Skeletal muscle cell (primary cell): ENCODE data around the genes SLC4A10, GCG and SCN9A.

DNA sequence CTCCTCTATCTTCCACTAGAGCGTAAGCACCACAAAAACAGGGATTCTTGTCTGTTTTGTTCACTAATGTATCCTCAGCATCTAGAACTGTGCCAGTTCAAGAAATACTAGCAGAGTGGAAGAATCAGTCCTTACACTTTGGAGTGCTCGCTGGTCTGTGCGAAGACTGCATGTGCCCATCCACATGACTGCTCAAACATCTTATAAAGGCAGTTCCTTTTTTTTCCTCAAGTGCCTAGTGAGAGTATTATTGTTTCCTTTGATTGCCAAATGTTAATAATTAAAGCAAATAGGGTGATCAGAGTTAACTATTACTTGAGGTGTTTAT lies 45.5 kb upstream of the ITGB6 start:
- RRBS, result no CpG with 5 or more reads among the region's 3 CpGs

DNA sequence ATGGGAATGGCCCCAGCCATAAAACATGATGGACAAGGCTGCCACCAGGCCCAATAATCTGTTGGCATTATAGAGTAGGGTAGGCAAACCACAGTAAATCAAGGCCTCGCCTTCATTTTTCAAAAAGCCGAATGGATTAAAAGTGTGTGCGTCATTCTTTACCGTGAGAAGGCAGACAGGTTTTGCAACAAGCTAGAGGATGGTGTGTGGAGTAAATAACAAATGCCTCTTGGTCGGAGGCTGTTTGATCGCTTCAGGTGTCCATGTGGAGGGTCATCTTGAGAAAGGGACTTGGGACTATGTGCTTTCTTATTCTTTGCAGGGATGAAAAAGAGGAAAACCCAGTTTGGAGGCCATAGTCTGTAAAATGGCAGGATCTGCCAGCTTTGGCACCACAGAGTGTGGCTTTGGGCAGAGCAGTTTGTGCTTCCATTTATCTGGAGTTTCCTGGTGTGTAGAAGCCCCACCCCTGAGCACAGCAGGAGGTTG lies 57.1 kb upstream of the ITGB6 start:
- RRBS, result no CpG with 5 or more reads among the region's 6 CpGs

DNA sequence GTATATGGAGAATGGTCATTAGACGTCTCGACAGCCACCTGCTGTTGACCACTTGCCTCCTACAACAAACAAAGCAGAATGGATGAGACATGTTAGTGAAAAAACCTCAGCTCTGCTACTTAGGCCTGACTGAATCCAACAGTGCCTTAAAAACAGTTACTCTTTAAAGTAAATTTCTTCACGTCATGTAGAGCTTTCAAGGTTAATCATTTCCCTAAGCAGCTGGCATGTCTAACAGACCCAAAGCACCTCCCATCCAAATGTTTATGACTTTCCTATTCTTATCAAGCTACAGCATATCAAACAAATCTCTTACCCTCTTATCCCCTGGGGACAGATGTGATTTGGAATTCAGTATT lies 75.6 kb upstream of the ITGB6 start:
- RRBS, result no CpG with 5 or more reads among the region's 3 CpGs

DNA sequence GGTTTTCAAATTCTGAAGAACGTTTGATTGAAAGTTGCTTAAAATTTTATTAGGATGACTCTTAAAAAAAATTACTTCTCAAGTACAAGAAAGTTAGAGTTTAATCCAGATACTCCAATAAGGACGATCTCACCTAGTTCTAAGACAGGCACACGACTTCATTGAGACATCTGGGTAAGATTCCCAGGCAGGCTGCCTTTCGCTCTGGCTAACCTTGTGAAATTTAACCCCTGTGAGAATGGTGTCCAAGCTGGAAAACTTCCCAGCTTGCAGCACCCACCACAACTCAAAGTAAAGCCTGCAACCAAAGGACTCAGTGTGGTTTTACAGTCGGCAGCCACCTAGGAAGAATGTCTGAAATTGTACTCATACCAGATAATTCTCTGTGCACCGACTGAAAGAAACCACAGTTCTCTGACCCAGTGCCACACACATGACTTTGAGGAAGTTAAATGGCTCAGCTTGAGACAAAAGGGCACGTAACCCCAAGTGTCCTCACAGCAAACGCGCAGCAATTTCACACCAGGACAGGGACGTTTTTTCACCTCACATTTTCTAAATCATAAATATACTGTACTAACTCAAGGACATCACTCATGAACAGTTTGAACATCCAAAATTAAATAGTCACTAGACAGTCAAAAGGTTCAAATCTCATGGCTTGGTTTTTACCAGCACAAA lies 125.7 kb downstream of the RBMS1 start:
- RRBS, result no CpG with 5 or more reads among the region's 10 CpGs

DNA sequence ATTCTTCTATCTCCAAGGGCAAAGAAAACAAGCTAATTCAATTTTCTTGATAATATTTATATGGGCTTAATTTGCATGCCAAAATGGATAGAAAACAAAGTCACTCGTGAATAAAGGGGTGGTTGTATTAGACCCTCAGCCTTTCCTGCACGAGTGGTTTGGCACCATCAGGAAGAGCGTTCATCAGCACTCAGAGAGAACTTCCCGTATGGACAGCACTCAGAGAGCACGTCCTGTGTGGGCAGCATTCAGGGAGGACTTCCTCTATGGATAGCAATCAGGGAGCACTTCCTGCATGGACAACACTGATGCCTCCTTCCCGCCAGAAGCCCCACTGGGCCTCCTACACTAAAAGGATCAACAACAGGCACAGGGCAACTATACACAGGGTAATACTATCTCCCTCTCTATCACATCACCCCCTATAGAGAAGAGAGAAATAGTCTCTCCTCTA lies 122.1 kb downstream of the RBMS1 start:
- RRBS, result no CpG with 5 or more reads among the region's 6 CpGs

DNA sequence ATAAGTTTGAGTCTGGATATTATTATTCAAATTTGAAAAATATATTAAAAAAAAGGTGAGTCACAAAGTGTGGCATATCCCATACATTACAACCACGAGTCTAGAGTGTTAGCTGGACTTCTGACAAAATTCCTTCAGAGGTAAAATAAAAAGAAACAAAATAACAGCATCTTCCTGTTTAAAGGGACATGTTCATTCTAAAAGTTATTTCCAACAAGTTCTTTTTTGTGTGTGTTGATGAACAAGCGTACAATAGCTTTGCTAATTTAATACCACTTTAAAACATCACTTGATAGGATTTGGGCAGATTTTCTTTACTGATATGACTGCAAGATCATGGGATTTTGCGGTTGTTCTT lies 19.5 kb downstream of the RBMS1 start:
- RRBS, result no CpG with 5 or more reads among the region's 3 CpGs

DNA sequence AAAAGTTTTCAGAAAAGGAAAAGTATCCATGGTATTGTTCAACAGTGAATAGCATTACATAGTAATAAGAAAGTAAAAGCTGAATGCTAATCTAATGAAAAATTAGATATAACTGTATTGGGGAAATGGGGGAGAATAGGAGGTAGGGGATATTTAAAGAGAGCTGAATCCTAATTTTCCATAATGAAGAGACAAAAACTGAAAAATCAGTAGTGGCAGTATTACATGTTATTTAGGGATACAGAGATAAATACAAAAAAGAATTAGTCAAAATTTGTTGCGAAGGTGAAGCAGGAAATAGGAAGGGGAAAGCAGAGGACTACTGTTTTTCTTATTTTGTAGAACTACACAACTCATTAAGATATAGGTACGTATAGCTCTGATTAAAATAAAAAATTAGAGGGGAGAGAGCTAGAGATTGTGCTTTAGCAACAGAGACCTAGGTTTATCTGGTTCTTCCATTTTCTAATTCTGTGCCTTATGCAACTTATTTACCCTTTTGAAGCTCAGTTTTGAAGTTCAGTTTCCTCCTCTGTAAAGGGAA lies 9.2 kb downstream of the TANK start:
- RRBS, result no CpG with 5 or more reads among the region's 2 CpGs

DNA sequence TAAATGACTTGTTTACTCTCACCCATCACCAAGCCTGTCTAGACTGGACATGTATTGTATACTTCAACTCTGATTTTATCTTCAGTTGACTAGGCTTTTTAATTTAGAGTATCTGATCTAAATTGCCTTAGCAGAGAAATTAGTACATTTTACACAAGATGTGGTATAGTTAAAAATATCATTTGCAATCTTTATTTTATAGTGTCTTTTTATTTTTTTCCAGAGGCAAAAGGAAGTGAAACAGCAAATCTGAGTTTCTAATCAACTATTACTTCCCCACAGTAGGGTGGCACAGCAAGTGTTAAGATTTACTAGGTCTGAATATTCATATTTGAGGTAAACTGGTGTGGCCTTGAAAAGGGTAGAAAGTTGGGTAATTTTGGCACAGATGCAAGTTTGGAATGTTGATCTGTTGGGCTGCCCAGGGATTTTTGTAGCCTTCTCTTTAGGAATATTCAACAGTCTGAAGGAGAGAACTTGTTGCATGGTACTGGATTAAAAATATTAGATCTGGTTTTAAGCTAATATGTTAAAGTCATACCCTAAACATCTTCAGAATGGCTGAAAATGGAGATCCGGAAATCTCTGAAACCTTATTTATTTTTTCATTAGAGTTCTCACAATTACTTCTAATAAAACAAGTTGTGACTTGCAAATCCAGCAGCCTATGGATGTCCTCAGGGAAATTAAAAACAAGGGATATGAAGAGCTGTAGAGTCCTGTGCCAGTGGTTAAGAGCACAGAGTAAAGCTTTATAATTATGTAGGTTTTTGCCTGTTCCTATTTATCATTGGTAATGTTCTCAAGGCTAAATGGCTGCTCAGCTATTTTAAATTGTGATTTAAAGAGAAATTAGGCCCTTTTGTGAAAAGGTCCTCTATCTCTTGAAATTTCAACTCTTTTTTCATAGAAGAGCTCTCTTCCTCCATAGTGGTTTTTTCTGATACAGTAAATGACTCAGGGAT lies 10.8 kb downstream of the TANK start:
- RRBS, result no CpG with 5 or more reads among the region's 1 CpG

GRCh38 chr2:161624237-161624957 lies at the start of gene SLC4A10:
Gene SLC4A10 (plus strand): TSS chr2:161624416.
- RRBS, result no CpG with 5 or more reads among the region's 17 CpGs

DNA sequence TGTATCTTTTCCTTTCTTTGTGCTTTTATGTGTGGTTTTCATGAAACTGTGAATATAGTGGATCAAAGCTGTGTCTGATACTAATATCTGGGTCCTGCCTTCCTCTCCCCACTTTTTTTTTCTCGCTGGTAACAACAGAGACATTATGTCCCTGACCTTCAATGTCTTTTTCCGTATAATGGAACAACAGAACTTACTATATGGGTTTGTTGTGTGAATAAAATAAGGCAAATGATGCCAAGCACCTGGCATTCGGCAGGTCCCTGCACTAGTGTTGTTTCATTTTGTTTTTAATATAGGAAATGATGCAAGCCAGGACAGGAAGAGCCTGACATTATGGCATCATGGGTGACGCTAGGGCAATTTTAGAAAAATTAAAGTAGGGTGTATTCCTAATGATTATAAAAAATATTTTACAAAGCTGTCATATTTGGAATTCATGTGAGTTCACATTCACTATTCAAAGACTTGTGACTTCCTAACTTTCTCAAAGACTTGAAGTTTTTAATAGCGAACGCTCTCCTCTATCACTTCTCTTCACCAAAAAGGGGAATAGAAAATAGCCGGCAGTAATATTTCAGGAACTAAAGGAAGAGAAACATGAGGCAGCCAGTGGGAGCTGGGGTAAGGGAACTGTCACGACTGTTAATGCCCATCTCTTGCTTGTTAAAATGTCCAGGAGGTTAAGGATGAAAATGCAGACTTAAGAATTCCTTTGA lies 60.4 kb downstream of the DPP4 start:
- RRBS, result no CpG with 5 or more reads among the region's 8 CpGs

GRCh38 chr2:162152042-162152367 lies at the start of gene GCG:
Gene GCG (minus strand): TSS chr2:162152247.
- RRBS, result no CpG with 5 or more reads among the region's 3 CpGs

GRCh38 chr2:162261653-162261941 lies 18.4 kb upstream of the FAP start:
- RRBS, result no CpG with 5 or more reads among the region's 1 CpG

DNA sequence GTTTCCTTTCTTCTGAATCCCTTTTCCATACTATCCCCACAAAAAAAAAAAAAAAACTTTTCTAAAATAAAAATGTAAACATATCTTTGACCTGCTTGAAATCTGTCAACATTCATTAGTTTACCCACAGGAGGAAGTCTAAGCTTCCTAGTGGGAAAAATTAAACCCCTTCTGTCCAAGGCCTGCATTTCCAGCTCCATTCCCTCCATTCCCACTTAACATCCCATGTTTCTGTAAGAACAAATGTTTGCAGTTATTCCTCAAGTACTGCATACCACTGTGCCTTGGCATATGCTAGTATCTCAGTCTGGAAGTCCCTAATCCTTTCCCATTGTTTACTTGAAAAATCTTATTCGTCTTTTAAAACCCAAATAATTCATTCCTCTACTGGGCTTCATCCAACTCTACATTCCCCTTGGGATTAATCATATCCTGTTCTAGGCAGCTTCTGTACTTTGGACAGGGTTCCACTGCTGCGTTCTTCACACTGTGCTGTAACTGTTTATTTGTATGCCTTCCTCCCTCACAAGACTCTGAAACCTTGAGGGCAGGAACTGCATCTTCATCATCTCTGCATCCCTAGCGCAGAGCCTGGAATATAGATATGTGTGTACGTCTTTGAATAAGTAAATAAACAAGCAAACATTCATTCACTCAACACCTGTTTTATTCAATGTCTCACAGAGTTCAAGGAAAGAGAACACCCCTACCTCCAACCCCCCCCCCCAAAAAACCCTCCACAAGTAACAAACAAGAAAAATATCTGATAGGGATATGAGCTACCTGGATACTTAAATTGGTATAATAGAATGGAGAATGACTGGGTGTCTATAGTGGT lies 68.3 kb downstream of the FIGN start:
- RRBS, result no CpG with 5 or more reads among the region's 4 CpGs

- RRBS, result no CpG with 5 or more reads among the region's 5 CpGs
Measured at GRCh38 chr2:164151620-164152014, 415.8 kb upstream of the FIGN start.

- RRBS, result no CpG with 5 or more reads among the region's 15 CpGs
Measured at GRCh38 chr2:164622224-164623222, 1.2 kb upstream of the GRB14 start.

GRCh38 chr2:164759993-164760879 lies 81.4 kb downstream of the COBLL1 start:
- RRBS, result no CpG with 5 or more reads among the region's 5 CpGs

GRCh38 chr2:164766421-164767010 lies 75.1 kb downstream of the COBLL1 start:
- RRBS, result no CpG with 5 or more reads among the region's 3 CpGs

DNA sequence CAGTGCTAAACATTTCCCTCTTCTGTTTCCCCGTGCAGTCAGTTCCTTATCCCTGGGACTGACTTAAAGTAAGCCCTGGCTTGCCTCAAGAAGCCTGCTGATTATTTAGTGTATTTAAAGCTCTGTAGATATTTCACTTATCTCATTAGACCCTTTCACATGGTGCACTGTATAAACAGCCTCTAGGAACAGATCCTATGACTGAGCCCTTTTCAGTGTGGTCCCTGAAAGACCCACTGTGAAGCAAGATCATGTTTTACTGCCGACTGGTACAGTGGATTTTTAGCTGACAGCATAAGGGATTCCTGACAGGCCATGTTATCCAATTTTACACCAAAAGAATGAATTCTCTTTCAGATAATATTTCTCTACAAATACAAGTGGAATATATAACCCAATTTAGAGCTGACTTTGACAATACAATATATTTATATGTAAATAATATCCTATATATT lies 44.7 kb downstream of the SLC38A11 start:
- RRBS, result no CpG with 5 or more reads among the region's 2 CpGs

DNA sequence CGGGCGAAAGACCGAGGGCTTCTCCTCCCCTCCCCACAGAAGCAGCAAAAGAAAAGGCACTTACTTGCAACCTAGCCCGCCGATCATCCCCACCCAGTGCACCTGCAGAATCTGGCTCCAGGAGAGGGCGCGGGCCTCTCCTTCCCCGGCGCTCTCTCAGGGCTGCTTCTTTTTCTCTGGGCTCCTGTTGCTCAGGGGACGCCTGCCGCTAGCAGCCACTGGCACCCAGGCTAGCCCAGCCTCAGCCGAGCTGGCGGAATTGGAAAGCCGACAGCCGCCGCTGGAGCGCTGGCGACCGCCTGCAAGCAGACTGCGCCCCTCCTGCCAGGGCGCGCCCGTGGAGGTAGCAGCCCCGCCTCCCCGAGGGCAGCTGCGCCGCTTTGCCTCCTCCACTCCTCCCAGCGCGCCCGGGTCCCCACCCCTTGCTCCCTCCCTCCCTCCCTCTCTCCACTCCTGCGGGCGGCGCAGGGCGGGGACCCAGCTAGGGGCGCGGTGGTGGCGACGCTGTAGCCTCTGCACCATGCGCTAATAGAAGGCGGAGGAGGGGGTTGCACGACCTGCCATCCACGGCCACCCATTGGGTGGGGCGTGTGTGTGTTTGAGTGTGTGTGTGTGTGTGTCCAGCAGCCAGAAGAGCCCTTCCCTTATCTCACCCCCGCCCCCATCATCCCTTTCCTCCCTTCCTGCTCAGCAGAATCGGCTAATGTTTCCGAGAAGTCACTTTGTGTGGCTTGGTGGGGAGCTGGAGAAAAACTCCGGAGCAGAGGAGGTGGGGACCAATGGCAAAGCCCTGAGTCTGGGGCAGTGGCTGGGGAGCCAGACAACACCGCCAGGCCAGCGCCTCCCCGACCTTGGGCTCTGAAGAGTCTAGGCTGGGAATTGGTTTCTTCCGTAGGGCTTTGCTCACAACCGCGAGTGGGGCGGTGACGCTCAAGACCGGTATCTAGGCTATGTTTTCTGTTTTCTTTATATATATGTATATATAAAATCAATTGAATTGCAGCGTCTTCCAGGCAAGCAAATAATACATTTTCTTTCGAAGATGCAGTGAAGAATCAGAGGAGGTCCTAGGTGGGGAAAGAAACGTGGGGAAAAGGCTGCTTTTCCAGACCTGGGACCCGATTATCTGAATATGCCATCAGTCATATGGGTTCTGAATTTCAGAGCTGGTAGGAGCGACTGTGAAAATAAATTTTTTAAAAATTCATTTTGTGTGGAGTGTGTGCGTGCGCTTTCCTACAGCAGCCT lies at the start of gene SCN9A:
Gene SCN9A (minus strand): TSS at position 312 of the 1,248 bp plus-strand sequence.
- RRBS, result no CpG with 5 or more reads among the region's 63 CpGs

GRCh38 chr2:167135532-167136130 lies 157.2 kb upstream of the B3GALT1 start:
- RRBS, result no CpG with 5 or more reads among the region's 4 CpGs